Cardiac ventricle fibroblast (primary cell): ENCODE results near the genes SLC39A10 and C2orf66.

DNA sequence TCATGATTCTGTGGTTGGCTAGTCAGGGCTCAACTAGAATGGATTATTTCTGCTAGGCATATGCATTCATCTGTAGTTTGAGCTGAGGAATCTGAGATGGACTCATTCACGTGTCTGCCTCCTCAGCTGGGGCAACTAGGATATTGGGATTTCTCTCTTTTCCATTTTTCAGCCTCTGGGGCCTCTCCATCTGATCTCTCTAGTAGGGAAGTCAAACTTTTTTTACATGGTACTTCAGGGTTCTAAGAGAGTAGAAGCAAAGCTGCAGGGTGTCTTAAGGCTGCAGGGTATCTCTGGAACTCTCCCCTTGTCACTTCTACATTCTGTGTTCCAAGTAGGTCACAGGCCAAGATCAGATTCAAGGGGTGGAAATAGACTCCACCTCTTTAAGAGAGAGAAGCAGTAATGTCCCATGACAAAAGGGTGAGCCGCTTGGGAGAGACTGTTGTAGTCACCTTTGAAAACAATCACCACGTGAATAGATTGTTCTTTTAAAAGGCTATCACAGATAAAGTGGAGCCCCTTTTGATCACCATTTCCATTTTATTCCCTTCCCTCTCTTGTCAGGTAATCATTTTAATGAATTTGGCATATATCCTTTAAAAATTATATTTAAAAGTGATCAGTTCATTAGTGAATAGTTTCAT is 2.5 kb upstream of the CAVIN2 start:
- RAMPAGE, long total RNA: no peak

DNA sequence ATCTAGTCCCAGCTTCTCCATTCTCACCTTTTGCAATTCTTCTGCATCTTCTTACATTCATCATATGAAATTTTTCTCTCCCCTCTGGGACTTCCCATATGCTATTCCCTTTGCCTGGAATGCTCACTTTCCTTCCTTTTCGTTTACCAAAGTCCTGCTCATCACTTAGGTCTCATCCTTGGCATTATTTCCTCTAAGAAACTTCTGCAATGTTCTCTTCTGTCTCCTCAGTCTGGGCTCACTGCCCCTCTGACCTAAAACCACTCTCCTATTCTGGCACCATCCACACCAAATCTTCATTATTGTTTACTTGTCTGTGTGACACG is 118.7 kb upstream of the CAVIN2 start:
- RAMPAGE, long total RNA: no peak

- RAMPAGE, long total RNA: no peak
Measured at GRCh38 chr2:195559430-195560066, 97.5 kb upstream of the SLC39A10 start.

- RAMPAGE, long total RNA: no peak
Measured at GRCh38 chr2:195575763-195576596, 81.0 kb upstream of the SLC39A10 start.

- RAMPAGE, long total RNA: no peak
Measured at GRCh38 chr2:195656509-195657409, at the start of gene SLC39A10. SLC39A10 (plus strand) TSS chr2:195657226.

DNA sequence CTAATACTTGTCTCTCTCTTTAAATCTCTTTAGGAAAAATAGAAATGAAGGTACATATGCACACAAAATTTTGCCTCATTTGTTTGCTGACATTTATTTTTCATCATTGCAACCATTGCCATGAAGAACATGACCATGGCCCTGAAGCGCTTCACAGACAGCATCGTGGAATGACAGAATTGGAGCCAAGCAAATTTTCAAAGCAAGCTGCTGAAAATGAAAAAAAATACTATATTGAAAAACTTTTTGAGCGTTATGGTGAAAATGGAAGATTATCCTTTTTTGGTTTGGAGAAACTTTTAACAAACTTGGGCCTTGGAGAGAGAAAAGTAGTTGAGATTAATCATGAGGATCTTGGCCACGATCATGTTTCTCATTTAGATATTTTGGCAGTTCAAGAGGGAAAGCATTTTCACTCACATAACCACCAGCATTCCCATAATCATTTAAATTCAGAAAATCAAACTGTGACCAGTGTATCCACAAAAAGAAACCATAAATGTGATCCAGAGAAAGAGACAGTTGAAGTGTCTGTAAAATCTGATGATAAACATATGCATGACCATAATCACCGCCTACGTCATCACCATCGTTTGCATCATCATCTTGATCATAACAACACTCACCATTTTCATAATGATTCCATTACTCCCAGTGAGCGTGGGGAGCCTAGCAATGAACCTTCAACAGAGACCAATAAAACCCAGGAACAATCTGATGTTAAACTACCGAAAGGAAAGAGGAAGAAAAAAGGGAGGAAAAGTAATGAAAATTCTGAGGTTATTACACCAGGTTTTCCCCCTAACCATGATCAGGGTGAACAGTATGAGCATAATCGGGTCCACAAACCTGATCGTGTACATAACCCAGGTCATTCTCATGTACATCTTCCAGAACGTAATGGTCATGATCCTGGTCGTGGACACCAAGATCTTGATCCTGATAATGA is 23.2 kb downstream of the SLC39A10 start:
- RAMPAGE, long total RNA: no peak

- RAMPAGE, long total RNA: no peak
Measured at GRCh38 chr2:195735345-195735976, 78.4 kb downstream of the SLC39A10 start.

- RAMPAGE, long total RNA: no peak
Measured at GRCh38 chr2:196159185-196159832, 12.1 kb downstream of the STK17B start.

DNA sequence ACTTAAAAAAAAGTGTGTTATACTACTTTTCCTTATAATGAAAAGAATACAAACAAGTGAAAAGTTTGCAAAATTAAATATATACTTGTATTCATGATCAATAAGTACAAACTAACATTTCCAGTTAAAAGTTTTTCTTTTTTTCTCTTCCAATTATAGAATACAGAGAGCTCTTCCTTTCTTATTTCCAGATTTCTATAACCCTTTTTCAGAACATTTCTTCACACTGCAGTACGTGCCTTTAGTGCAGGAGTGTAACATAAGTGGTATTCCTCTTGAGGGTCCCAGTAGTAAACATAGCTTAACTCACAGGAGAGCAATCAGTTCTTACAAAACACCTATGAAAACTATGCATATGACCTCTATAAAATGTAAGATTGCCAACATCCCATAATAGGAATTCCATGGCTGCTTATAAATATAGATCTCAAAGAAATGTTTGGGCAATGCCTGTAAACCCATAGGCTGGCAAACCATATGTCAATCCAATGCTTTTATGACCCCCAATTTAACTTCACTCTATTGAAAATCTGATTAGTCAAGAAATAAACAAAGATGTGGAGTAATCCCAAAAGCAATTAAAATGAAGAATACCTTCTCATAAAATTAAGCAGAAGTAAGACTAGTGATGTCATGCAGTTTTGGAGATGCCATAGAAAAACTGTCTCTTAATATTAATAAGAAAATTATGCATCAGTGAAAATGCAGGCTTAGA is 28.0 kb upstream of the STK17B start:
- RAMPAGE, long total RNA: no peak

- RAMPAGE, long total RNA: no peak
Measured at GRCh38 chr2:196232841-196233507, 61.6 kb upstream of the STK17B start.

GRCh38 chr2:196415421-196415835 is 177.9 kb downstream of the HECW2 start:
- RAMPAGE, long total RNA: no peak

DNA sequence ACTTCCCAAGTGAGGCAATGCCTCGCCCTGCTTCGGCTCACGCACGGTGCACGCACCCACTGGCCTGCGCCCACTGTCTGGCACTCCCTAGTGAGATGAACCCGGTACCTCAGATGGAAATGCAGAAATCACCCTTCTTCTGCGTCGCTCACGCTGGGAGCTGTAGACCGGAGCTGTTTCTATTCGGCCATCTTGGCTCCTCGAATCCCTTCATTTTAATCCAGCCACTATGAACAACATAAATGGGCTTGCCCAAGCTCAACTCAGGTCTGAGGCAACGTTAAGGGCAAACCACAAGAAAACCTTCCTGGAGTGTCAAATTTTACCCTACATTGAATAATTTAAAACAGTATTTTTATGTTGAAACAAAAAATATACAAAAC is 66.1 kb downstream of the HECW2 start:
- RAMPAGE, long total RNA: no peak

DNA sequence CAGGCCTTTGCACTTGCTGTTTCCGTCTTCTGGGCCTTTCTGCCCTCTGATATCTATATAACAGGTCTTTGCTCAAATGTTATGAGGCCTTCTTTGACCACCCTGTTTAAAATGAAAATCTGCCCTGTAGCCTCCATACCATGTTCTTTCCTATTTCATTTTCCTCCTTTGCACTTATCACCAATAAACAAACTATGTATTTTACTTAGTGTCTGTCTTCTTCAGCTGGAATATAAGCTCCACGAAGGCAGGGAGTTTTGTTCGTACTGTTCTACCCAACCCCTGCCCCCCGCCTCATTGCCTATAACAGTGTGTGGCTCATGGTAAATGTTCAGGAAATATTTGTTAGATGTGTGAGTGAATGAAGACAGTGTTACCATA is 1.9 kb downstream of the CCDC150 start:
- RAMPAGE, long total RNA: no peak

DNA sequence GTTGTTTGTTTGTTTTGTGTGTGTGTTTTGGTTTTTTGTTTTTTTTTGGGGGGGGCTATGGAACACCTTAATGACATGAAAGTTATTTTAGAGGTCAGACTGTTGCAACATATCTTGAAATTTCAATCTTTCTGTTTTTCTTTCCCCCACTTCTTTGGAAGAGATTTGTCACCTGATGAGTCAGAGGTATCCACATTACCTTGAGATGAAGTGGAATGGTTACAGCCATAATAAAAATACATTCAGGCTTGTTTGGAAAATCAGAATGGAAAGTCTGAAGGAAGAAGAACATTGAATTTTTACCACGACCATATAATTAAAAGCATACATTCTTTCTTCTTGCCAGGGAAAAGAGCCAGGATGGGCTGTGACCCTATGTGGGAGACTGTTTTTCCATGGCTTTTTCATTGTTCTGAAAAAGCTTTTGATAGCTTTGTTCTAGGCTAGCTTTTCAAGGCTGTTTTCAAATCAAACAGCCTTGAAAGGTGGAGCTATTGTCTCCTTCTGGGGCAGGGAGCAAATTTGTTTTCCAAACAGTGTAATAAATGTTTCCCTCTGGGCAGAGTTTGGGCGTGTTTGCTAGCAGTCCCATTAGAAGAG is 2.3 kb upstream of the GTF3C3 start:
- RAMPAGE, long total RNA: no peak

GRCh38 chr2:196809248-196809698 is at the start of gene C2orf66:
C2orf66 (minus strand) TSS chr2:196809355.
- RAMPAGE, long total RNA: no peak

DNA sequence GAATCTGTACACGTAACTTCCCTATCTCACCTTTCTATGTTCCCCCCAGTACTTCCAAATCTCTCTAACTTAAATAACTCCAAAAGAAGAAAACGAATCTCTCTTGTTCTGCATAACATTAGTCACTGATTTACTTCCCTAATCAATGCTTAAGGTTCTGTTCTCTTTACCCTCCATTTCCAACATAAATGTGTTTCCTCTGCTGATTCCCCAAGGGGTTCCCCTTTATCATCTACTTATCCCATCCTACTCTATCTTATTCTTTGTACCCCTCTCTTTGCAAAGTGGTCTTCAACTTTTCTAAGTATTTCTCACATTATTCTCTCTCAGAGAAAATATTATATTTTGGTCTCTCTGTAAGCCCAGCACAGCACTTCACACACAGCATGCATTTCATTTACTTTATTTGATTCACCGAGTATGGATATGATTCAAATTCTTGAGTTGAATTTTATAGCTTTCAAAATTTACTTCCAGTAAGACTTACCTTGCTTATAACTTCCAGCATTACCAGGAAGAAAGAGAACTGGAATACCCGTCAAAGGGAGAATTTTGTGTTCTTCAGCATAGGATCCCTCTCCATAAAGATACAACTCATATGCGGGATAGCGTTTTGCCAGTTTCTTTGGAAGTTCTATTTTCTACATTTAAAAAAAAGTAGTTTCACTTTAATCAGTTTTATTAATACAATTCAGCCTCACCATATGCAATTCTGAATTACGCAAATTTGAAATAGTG is 6.8 kb downstream of the PGAP1 start:
- RAMPAGE, long total RNA: no peak

GRCh38 chr2:197097374-197098576 is 171.3 kb upstream of the PGAP1 start:
- RAMPAGE, long total RNA: no peak

DNA sequence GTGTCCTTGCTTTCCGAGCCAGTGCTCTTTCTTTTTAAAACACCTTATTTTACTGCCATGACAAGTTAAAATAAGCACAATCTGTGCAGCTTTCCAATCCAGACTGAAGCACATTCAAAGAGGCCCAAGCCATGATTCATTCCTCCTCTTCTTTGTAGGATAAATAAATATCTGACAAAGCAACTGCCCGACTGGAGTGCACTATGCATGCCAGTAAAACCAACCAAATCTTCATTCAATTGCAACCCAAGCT is 185.6 kb downstream of the ANKRD44 start:
- RAMPAGE, long total RNA: no peak

- RAMPAGE, long total RNA: no peak
Measured at GRCh38 chr2:197158516-197159268, 151.9 kb downstream of the ANKRD44 start.

- RAMPAGE, long total RNA: no peak
Measured at GRCh38 chr2:197179893-197180562, 130.6 kb downstream of the ANKRD44 start.